Parietal lobe (tissue), 2 donors: ENCODE measurements around a stretch of chr9.

DNA sequence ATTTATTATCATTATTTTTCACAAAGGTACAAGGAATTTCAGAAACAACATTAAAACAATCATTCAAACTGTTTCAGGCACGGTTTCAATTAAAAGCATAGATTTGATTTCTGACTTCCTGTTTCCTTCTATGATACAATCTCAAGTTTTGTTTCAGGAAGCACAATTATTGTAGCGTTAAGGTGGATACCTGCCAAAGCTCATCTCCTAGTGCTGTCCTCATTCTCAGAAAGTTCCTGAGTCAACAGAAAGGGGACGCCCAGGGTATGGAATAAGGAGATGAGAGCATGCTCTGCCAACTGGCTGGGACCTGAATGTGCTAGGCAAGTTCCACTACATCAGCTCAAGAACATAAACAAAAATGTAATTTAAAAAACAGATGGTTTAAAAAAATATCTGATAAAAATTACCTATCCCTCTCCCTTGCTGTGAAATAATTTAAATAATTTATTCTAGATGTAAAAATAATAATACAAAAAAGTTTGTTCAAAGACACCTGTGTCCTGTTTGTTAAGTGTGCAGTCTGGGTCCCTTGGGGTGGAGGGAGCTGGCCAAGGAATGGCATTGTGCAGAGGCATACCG, 2.1 kb upstream of the TRIM14 start:
- RAMPAGE, long total RNA = no peak

DNA sequence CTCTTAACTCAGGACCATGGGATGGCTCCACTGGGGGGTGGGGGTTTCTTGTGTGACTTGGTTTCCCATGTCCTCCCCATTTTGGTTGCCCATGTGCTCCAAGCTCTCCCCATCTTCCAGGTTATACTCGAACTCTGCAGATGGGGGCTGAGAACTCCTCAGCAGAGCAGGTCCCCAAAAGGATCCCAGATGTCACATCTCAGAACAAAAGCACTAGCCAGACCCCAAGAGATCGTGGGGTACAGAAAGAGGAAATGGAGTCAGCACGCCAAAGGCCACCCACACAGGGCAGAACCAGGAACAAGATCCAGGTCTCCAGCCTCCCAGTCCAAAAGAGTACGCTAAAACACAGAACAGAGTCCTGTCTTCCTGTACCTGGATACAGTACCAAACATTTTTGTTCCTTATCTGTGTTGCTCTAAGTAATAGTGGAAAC, 15.9 kb downstream of the CORO2A start:
- RAMPAGE, long total RNA = no peak

- RAMPAGE, long total RNA = no peak
Observed at GRCh38 chr9:98795062-98795980, 1.0 kb downstream of the ANKS6 start.

DNA sequence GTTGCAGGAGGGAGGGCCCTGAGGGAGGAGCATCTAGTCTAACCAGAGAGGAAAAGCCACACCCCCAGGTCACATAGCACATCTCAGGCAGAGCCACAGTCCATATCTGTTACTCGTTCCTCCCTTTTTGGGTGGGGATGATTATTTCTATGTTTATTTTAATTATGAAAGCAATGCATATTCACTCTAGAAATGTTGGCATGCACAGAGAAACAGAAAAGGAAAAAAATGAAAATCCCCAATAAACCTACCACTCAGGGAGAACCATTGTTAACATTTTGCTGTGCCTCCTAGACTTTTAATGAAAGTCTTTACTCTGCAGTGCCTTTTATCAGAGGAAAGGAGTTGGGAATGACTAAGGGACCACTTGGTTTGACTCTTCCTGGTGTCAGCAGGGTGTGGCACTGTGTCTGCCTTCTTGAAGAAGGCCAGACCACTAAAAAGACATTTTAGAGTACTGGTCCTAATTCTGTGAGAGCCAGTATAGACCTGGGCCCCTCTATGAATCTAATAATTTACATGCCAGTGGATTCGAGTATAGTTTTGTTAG, 2.9 kb downstream of the GALNT12 start:
- RAMPAGE, long total RNA = no peak

DNA sequence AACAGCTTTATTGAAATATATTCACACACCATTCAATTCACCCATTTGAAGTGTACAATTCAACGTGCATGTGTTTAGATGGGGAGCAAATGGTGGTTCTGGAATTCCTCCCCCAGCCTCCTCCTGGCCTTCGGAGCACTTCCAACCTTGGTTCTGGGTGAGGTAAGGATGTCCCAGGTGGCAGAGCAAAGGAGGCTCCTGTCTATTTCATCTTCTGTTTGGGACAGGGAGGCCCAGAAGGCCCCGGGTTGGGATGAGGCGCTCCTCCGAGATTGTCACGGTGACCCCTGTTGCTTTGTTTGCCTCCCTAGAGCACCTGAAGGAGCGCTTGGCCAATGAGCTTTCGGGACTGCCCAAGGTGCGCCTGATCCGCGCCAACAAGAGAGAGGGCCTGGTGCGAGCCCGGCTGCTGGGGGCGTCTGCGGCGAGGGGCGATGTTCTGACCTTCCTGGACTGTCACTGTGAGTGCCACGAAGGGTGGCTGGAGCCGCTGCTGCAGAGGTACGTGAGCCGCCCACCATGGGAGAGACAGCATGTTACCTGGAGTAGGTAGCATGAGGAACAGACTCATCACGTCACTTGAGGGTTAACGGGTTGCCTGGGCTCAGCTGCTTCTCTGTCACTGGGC, 19.1 kb downstream of the GALNT12 start:
- RAMPAGE, long total RNA = no peak

DNA sequence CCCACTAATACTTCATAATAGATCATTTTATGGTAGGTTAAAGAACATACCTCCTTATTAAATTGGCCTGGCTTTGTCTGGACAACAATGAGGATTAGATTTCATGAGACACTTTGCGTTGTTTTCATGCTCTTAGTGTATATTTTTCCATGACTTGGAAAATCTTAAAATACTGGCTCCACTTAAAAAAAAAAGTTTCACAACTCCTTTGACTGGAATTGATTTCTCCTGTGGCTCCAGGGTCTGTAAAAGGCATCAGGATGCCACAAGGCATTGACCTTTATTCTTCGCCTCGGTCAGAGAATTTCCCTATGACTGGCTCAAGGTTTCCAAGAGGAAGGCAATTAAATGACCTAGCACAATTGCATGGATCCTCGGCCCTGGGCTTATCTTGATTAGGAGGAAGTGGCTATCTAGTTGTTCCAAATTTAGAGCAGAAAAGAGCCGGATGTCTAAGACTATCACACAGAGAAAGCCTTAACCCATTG, 57.1 kb upstream of the COL15A1 start:
- RAMPAGE, long total RNA = no peak

- RAMPAGE, long total RNA = no peak
Observed at GRCh38 chr9:99039529-99040170, 65.3 kb upstream of the TGFBR1 start.

DNA sequence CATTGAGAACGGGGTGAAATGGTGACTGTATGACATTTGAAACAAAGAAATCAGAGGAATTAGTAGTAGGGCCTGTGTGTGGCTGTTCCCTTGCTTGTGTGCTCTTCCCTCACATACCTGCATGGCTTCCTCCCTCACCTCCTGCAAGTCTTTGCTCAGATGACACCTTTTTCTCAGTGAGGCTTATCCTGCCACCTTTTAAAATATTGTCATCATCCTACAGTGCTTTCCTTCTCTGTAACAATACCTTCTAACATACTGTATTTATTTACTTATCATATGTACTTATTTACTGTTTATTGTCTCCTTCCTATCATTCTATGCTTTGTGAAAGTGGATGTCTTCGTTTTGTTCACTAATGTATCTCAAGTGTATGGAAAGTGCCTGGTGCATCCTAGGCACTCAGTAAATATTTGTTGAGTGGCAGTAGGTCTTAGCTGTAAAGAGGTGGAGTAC, 7.3 kb downstream of the TGFBR1 start:
- RAMPAGE, long total RNA = no peak

DNA sequence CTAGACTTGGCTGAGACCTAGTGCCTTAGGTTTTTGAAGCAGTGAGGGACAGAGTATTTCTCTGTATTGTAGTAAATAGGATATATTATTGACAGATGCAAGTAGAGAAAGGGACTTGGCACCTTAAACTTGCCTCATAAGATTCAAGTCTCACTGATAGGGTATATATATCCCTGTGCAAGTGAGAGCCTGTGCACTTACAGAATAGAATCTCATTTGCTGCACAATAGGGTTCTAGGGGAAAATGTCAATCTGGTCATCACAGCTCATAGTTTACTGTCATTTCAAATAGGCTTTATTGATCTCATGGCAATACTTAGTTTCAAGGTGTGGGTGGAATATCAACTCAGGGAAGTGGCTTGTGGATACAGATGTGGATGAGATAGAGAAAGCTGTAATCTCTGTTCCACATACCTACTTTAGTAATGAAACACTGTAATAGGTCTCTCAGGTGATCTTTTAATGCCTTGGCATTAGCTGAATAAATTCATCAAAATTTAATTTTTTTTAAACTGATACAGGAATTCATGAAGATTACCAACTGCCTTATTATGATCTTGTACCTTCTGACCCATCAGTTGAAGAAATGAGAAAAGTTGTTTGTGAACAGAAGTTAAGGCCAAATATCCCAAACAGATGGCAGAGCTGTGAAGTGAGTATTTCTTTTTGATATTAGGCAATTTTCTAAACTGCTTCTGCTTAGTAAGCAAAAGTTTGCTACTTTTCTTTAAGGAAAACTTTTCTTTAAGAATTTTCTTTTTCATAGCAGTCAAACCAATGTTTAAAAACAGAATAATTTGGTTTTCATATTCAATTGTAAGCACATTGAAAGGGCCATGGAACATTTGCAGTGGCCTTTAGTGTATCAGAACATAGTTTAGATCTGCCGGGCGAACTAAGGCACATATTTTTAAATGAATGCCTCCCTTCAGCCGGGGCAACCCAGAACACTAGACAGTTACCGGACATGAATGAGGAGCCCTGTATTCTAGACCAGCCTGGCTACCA, 42.5 kb downstream of the TGFBR1 start:
- RAMPAGE, long total RNA = no peak

GRCh38 chr9:99359155-99359920, 137.3 kb downstream of the SEC61B start:
- RAMPAGE, long total RNA = no peak

DNA sequence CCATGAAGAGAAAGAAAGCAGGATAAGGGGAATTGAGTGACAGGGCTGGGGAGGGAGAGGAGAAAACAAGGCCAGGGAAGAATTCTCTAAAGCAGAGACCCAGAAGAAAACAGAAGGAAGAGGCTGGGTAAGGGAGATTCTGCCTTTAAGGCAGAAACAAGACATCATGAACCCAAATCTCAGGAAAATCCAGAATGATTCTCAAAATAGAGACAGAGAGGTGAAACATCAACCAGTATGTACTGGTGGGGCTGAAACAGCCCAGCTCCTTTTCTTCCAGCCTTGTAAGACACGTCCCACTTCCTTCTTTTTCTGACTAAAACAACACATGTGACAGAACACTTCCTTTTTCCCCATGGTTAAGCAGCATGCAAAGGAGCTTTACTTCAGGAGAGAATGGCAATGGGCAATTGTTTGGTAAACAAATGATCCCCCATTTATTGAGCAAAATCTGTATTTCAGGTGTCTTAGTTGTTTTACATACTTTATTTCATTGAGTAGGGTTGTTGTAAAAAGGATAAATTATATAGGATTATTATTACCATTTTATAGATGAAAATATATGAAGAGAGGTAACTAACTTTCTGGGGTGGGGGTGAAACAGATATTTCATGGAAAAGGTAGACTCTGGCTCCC, 230.8 kb upstream of the NR4A3 start:
- RAMPAGE, long total RNA = no peak

- RAMPAGE, long total RNA = no peak
Observed at GRCh38 chr9:99818282-99818801, 3.3 kb upstream of the NR4A3 start.

DNA sequence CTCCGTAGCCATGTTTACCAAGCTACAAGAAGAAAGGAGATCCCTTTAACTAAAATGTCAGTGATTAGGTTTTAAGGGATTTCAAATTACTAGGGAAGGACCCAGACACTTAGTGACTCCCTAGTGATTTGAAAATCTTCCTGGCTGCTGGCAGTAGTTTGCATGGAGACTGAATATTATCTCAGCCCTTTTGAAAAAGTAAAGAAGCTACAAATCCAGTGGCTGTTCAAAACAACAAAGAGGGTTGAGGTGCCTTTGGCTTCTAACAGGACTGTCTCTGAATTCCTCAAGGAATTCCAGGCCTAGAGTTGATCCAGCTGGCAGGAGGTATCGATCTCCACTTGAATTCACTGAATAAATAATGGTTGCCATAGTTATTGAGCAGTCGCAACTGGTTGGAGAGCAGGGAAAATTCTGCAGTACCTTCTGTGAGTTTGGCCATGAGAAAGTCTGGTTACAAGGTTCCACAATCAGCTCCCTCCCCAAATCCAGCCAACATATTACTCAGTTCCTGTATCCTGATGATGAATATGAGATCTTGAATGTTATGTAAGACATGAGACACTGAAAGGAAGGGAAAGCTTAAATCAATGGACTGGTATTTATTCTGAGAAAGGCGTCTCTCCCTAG, 37.7 kb downstream of the NR4A3 start:
- RAMPAGE, long total RNA = no peak

DNA sequence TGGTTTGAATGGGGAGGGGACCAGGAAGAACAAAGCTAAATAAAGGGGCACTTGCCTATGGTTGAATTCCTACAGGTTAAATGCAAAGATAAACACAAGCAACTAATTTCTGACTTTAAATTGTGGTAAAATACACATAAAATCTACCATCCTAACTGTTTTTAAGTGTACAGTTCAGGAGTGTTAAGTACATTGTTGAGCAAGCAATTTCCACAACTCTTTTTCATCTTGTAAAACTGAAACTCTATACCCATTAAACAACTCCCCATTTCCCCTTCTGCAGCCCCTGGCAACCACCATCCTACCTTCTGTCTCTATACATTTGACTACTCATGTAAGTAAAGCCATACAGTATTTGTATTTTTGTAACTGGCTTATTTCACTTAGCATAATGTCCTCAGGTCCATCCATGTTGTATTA, 38.5 kb upstream of the STX17 start:
- RAMPAGE, long total RNA = no peak

- RAMPAGE, long total RNA = no peak
Observed at GRCh38 chr9:99905762-99906293, 626 bp upstream of the STX17 start.

DNA sequence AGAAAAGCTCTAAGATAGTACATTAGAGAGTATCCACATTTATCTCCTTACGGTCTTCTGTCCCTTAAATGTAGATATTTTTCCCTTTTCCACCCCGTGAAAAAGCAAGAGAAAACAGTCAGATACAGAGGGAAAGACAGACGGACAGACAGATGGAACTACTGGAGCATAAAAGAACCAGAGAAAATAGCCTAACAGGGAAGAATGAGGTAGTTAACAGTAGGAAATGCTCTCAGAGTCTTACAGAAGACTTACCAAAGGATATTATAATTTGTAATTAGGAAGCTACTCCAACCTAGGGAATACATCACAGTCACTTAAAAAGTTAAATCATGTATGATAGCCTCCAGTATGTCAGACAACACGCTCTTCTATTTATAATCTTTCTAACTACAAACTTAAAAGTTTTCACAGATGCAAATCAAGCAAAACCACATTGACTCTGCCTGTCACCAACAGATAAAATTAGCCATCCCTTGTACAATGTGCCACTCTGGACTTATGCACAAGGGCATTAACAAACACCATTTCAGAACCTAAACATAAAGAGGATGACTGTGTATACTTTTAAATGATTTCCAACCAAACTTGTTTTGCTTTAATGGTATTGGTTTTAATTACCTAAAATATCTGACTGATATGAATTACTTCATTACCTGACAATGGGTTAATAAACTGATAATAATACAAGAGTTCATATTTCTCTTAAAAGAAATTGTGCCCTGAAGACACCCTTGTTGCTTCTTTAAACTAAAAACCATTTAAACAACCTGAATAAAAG, 14.8 kb downstream of the ERP44 start:
- RAMPAGE, long total RNA = no peak

- RAMPAGE, long total RNA = no peak
Observed at GRCh38 chr9:100141495-100142307, 42.7 kb downstream of the INVS start.

- RAMPAGE, long total RNA = no peak
Observed at GRCh38 chr9:101317667-101318345, 67.0 kb downstream of the BAAT start.

- RAMPAGE, long total RNA = no peak
Observed at GRCh38 chr9:101326623-101327074, 58.2 kb downstream of the BAAT start.

- RAMPAGE, long total RNA = no peak
Observed at GRCh38 chr9:101397635-101398254, 673 bp downstream of the MRPL50 start.